Bile duct (tissue), 1 donor: ENCODE measurements around the gene CD46.

DNA sequence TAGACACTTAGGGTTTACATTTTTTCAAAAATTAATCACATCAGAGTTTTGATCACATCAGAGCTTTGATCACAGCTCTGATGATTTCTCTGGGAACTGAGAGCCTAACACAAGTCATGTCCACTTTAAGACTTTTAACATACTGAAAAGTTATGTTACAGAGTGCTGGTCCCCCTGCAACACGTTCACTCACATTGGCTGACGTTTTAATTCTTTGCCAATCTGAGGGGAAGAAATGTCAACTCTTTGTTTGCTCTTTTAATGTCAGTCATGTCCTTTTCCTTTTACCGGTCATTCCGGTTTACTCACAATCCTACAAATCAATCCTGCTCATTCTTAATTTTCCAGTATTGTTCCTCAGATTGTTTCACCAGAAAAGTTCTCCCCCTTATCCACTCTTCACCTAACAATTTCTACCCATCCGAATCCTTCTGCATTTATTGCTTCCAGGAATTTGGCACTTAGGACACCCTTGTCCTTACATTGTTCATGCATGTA lies 956 bp upstream of the CD46 start:
- PRO-cap, result no peak

- PRO-cap, result bidirectional peak, plus-strand start at chr1:207752100, minus-strand start at chr1:207751956
Observed at GRCh38 chr1:207751548-207752213, at the start of gene CD46. CD46 (plus strand) TSS chr1:207752054.

DNA sequence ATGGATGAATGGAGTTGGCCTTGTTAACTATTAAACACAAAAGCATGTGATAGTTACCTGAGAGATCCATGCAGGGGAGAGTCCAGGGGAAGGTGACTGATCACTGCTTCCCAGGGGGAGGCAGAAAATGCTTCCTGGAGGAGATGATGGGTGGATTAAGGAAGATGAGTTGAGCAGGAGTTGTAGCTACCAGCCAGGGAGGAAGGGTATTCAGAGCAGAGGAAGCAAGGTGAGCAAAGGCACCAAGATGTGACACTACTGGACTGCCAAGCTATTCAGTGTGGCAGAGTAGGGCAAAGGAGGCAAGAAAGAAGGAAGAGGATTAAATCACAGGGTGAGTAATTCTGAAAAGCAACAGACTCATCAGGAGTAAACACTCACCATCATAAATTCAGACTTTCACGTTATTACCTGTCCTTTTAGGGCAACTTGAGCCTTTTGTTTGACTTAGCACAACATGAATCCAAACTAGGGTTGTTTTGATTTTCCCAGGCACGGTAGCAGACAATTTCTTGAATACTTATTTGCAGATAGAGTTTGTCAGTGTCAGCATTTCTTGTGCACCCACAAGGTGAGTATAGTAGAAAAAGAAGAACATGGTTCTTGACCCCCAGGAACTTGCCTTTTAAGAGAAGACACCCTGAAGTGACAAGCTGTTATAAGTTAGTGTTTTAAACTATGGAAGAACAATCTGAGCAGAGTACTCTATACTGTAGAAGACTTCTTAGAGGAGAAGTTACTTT lies 4.3 kb downstream of the CD46 start:
- PRO-cap, result no peak

- PRO-cap, result bidirectional peak, plus-strand start at chr1:207822340, minus-strand start at chr1:207822253
Observed at GRCh38 chr1:207822112-207822547, 70.3 kb downstream of the CD46 start.

DNA sequence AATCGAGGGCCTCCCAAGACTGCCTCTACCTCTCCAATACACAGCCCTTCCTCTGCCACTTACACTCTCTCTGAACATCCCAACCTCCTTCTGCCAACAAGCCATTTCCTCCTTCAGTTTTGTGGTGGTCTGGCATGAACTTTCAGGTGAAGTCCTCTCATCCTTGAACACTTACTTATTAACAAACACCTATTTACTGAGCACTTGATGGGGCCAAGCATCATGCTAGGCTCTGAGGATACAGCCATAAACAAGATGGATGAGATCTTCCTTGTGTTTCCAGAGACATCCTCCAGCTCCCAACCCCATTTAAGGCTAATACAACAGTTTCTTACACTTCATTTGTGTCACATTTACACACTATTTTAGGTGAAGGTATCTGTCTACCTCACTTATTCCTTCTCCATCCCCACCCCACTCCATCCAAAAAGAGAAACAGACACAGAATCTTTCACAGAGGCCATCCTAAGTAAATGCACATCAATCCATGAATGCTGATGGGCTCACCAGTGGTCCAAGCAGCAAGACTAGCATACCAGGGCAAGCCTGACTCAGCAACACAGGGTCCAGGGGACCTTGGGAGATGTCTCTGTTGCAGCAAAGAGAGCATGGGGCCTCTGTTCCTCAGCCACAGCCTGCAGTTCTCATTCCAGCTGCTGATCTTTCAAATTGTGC lies 54.9 kb downstream of the CD34 start:
- PRO-cap, result no peak

GRCh38 chr1:207863071-207863610 lies 47.8 kb downstream of the CD34 start:
- PRO-cap, result no peak

- PRO-cap, result bidirectional peak, plus-strand start at chr1:207867023, minus-strand start at chr1:207866835
Observed at GRCh38 chr1:207865915-207867127, 44.6 kb downstream of the CD34 start.

DNA sequence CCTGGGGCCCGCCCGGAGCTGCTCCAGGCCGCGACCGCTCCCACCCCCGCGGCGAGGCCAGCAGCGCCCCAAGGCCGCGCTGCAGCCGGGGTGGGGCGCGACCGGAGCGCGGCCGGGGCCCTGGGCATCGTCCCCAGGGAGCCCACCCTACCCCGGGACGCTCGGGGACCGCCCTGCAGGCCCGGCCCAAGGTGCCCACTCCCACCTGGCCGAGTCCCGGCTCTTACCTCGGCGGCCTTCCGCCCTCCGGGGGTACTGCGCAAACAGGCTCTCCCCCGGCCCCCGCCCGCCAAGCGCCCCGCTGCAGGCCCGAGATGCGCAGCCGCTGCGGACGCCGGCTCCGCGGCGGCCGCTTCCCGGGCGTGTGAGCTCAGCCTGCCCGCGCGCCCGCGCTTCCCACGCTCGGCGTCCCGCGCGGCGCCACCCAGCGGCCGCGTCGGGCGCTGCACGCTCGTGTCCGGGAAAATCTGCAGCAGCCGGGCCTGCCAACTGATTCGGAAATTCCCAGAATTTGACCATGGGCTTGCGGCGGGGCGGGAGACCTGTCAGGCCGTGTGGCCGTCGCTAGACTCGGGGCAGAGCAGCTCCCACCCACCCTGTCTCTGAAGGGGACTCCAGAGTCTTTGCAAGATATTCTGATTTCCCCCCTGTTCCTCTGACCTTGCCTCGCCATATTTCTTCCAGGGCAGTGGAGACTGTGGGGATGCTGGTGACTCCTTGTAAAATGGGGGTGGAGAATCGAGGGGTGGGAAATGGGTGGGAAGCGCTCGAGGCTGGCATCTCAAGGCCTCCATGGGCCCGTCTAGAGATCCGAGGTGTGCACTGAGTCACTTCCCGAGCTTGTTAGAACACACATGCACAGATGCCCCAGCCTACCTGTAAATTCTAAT lies 41.9 kb downstream of the CD34 start:
- PRO-cap, result bidirectional peak, plus-strand start at position 548 of the sequence, minus-strand start at position 366 of the sequence; unidirectional peak, minus-strand start at position 804 of the sequence

DNA sequence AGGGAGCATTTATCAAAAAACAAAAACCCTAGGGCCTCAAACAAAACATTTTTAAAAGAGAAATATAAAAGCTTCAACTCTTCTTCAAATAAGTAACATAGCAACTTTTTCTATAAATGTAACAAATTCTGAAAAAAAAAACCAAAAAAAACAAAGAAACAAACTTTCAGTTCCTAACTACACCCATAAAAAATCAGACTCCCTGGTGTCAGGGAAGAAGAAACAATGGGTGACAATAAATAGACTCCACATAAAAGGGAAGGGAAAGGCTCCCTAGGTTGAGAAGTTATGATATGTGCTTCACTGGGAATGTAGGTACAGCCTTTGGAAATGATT lies 50.7 kb upstream of the CD34 start:
- PRO-cap, result no peak

DNA sequence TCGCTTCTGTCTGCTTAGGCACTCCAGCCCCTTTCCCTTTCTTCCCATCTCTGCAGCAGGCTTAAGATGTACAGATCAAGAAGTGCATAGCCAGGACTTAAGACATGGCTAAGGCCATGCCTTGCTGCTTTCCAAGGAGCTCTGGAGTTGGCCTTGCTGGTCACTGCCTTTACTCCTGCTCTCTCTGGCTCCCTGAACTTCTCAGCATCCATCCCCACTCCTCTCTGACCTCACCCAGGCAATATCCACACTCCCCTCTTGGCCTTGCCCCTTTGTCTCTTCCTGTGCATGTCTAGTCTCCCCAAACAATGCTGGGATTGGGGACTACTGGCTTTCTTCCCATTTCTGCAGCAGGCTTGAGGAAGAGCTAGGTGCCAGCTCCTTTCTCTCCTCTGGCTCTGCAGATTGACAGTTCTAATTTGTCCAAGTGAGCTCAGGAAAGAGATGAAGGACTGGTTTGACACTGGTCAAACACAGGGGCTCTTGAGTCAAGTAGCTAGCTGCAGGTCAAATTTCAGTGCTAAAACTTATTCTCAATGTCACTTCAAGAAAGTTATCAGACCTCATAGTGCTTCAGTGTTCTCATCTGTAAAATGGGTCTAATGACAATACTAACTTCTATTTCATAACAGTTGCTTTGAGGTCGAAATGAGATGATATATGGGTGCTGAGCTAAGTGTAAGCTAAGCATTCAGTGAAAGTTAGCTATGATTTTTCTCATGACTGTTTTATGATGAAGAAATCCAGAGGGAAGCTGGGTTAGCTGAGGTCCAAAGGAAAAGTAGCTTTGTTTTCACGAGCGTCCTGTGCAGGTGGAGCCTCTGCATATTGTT lies 159.4 kb upstream of the CD34 start:
- PRO-cap, result no peak

DNA sequence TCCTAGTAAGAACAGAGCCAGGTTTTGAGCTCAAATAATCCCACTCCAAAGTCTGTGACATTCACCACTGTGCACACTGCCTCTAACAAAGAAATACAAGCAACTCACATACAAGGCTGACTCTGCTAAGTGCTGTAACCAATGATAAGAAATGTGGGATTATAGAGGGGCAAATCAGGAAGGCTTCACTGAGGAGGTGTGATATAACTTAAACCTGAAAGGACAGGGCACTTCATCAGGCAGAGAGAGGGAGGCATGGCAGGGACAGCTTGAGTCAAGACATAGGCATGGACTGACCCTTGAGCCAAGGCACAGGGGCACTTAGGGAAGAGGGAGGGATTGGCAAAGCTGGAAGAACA lies 81.4 kb downstream of the PLXNA2 start:
- PRO-cap, result no peak

DNA sequence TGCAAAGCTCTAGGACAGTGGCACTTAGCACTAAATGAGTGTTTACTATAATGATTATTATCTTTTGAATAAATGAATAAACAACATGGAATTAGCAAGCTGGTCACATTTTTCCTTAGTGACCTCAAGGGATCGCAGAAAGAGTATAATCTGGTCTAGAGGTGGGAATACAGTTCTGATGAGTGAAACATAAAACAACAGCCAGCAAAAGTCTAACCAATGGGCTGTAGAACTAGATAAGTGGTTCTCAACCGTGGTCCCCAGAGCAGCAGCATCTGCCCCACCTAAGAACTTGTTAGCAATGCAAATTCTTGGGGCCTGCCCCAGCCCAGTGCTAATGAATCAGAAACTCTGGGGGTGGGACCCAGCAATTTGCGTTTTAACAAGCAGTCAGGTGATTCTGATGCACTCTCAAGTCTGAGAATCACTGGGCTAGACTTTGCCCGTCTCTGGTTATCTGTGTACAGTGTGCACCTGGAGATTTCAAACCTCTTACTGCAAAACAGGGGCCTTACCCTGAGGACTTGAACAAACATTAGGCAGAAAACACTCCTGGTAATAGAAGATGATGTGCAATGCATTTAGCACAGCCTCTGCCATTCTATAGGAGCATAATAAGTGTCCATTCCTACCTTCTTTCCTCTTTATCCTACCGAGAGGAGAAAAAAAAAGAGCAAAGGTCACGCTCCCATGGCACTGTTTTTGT lies 66.6 kb downstream of the PLXNA2 start:
- PRO-cap, result no peak

- PRO-cap, result no peak
Observed at GRCh38 chr1:208233371-208234078, 10.7 kb downstream of the PLXNA2 start.

DNA sequence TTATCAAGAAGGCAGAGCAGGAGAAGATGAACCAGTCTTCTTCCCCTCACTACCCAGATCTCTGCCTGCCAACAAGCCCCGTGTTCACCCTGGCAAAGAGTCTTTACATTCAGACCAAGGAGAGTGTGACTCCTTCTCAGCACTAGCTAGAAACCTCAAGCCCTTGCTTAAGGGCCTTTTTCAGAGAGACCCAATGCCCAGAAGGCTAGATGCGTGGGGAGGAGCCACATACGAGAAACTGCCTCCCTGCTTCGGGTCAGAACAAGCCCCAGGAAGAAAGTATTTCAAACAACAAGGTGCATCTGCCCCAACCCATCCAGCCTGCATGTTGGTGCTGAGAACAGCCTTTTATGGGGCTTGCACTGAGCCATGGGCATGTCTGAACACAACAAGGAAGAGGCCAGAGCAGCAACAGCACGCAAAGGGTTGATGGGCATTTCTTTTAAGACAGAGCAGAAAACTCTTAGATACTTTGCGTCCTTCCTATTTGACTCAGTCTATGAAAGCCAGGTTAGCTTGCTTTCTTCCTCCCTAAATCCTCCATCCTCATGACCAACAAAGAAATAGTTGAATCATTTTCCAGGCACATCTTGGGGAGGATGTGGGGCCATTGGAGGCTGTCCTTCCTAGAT lies 152.6 kb upstream of the CAMK1G start:
- PRO-cap, result no peak

DNA sequence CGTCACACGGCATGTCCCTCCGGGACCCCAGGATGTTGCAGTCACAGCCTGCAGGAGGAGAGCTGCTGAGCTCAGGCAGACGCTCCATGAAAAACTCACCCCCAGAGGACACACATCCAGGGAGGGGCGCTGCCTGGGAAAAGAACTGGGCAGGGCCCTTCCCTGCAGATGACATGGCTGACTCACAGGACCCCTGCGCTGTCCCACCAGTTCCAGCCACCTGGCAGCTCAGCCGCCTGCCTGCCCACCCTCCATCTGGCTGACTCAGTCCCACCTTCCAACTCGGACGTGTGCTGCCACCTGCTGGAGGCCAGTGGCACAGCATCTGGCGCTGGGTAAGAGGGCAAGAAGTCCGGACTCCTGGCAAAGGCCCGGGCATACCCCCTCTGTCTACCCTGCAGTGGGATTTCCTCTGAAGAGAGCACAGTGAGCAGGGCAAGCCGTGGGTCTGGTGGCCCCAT lies 24.7 kb downstream of the LAMB3 start:
- PRO-cap, result no peak

GRCh38 chr1:209678350-209678755 lies 3.1 kb downstream of the G0S2 start:
- PRO-cap, result no peak

DNA sequence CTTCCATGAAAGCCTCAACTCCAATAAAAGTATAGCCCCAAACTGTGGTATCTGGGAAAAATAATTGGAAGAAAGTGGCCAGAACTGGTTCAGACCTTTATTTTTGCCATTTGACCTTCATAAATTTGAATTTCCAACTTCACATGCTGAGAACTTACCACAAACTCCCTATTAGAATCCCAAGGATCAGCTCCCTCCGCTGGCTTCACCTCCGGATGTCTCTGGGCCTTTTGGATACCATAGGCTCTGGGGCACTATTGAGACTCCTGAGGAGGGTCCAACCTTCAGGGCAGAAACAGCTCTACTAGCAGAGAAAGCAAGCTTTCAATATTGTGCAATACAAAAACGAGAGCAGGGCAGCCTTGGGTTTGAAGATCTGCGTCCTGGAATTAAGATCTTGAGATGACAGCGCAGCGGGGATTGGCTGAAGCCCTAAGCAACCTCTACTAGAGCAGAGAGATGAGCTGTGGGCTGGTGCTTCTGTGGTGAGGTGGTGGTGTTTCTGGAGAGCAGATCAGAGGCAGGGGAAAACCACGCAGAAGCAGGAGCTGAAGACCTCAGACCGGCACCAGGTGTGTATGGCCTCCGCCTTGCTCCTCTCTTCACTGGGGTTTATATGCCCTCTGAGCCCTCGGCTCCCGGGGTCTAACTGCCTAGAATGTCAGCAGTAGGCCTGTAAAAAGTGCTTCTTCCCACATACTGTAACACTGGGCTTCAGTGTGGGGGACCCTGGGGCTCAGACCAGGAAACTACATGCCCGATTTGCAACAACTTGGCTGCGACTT lies 12.4 kb downstream of the TRAF3IP3 start:
- PRO-cap, result unidirectional peak, plus-strand start at position 517 of the sequence

DNA sequence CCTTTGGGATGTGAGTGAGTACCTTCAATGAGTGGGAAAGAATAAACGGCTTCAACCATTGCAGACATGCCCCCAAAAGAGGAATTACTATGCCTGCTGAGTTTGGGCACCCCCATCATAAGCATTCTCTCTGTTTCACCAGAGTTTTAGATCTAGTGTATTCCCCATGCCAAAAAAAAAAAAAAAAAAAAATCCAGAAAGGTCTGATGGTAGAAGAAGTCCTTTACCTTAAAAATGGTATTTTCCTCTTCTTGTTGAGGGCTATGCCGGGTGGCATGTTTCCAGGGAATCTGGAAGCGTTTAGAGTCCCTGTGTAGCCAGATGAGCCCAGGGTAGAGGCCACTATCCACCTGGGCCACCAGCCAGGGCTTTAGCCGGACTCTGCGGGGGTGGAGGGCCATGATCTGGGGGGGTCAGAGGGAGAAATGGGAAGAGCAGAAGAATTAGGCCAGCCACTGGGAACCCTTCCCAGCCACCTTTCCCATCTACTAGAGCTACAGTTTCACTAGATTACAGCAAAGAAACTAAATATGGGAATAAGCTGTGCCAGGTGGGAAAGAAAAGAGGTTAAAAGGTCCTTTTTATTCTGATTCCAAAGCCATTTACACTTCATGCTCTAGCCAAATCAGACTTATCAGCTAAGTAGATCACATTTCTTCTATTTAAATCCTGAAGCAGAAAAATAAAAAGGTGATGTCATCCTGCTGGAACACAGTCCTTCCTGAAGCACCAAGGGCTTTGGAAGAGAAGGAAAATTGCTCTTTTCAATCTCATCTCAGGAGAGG lies 4.7 kb downstream of the IRF6 start:
- PRO-cap, result no peak

- PRO-cap, result no peak
Observed at GRCh38 chr1:210374393-210374792, 45.7 kb downstream of the HHAT start.

GRCh38 chr1:211327129-211327631 lies 547 bp downstream of the TRAF5 start:
- PRO-cap, result bidirectional peak, plus-strand start at chr1:211327464, minus-strand start at chr1:211327444